Temporal lobe (tissue), 2 donors: ENCODE measurements around the gene CEP44.

- RAMPAGE, long total RNA, result no peak
Measured at GRCh38 chr4:172711963-172712398, 456.6 kb upstream of the GALNT7 start.

GRCh38 chr4:173185705-173186344 is 17.2 kb downstream of the GALNT7 start:
- RAMPAGE, long total RNA, result no peak

GRCh38 chr4:173210188-173210573 is 41.6 kb downstream of the GALNT7 start:
- RAMPAGE, long total RNA, result no peak

DNA sequence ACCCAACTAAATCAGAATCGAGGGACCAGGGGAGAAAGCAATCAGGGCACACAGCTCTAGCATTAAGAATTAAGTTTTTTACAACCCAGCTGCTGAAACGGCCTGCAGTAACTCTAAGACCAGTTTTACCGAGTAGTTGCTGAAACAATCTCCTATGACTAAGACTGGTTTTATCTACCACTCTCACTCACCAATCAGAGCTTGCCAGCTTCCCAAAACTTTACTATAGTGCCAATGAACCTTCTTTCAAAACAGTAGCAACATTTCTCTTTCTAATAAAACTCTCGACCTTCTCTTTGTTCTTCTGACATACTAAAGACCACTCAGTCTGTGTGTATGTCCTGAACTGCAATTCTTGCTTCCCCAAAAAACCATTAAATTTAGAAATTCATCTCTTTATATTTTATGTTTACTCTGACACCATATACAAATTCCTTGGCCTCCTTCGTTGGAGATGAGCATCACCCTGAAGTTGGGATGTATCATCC is 2.7 kb upstream of the SAP30 start:
- RAMPAGE, long total RNA, result no peak

DNA sequence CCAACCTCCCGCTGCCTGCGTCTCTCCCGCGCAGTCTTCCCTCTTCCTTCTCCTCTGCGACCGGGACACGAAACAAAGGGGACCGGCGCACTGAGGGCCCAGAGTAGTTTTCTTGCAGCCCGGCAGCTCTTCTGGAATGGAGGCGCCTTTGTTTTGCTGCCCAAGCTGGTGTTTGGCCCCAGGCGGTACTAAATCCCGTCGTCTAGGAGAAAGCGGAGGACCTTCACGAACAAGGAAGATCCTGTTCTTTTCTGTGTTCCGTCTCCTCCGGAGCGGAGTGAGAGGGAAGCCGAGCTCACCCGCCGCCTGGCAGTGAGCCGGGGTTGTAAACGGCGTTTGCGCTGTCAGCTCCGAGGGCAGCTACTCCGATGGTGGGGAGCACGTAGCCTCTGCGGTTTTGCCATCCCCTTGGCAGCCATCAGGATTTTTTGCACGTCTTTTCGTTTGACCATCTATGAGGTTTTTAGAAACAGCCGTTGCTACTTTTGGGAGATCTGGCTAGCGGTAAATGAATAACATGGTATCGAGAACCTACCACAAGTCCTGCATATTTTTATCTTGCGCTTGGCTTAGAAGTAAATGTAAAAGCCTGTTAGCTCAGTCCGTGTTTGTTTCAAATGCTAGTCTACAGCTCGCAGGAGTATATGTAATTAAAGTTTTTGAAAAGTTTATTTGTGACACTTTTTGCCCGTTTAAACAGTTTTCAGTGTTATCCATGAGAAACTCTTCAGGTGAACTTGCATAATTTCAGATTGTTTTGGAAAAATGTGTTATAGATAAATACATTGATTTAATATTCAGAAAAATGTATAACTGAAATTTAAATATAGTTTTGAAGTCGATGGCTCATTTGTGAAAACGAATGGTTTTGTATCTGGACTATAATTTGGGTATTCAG is 1.2 kb downstream of the SAP30 start:
- RAMPAGE, long total RNA, result no peak

GRCh38 chr4:173412921-173413349 is 14.0 kb upstream of the SCRG1 start:
- RAMPAGE, long total RNA, result no peak

DNA sequence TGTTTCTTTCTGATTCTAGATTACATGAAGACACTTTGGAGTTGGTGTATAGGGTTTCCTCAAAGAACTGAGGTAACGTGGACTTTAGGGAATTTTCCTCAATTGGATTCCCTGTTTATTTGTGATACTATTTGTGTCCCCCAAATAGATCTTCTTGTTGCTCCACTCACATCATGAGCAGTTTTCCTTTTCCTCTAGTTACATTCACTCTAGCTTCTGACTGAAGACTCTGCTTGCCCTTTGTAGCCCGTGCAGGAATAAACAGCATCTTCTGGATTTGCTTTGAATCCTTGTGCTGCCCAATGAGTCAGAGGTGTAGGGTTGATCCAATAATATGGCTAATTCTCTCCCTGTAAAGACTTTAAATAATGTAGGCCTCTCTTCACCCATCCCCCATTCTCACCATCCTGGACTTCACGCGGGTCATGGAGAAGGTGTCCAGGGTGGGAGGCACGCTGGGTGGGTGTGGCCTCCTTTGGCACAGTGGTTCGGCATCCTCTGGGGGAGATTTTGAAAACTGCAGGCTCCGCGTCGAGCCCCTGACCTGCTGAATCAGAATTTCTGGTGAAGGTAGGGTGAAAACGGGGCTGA is 9.1 kb downstream of the HAND2 start:
- RAMPAGE, long total RNA, result no peak

GRCh38 chr4:173533022-173533657 is 3.1 kb upstream of the HAND2 start:
- RAMPAGE, long total RNA, result no peak

GRCh38 chr4:173547798-173548161 is 17.8 kb upstream of the HAND2 start:
- RAMPAGE, long total RNA, result no peak

- RAMPAGE, long total RNA, result no peak
Measured at GRCh38 chr4:174119826-174120844, 163.3 kb downstream of the FBXO8 start.

- RAMPAGE, long total RNA, result start-site peak on the minus strand at chr4:174283649-174283689, 153 and 23 reads in 2 replicates
Measured at GRCh38 chr4:174283507-174284590, at the start of gene CEP44. TSS of gene CEP44 (plus strand) at chr4:174283911.

- RAMPAGE, long total RNA, result no peak
Measured at GRCh38 chr4:174521587-174521884, 752 bp downstream of the HPGD start.

DNA sequence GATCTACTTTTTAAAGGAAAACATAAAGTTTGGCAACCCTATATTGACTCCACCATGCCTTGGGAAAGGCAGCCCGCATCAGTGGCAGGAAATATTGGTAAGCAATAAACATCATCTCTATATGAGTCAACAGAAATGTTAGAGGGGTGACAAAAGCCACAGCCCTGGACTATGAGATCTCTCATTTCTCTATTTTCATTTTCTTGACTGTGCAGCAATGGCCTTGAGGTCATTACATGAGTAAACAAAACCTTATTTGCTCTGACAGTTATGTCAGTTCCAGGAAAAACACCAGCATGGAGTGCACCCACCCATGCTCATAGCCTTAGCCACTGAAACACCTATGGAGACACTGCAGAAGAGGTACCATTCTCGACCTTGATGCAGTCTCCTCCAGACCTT is 15.8 kb upstream of the HPGD start:
- RAMPAGE, long total RNA, result no peak

DNA sequence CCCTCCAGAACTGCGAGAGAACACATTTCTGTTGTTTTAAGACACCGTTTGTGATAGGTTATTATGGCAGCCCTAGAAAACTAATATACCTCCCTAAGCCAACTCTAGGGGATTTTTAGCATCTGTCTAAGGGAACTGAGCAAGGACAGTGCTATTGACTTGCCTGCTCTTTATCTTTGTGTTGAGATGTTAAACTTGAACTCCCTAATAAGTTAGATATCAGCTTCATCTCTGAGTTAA is 147.5 kb downstream of the GLRA3 start:
- RAMPAGE, long total RNA, result no peak

DNA sequence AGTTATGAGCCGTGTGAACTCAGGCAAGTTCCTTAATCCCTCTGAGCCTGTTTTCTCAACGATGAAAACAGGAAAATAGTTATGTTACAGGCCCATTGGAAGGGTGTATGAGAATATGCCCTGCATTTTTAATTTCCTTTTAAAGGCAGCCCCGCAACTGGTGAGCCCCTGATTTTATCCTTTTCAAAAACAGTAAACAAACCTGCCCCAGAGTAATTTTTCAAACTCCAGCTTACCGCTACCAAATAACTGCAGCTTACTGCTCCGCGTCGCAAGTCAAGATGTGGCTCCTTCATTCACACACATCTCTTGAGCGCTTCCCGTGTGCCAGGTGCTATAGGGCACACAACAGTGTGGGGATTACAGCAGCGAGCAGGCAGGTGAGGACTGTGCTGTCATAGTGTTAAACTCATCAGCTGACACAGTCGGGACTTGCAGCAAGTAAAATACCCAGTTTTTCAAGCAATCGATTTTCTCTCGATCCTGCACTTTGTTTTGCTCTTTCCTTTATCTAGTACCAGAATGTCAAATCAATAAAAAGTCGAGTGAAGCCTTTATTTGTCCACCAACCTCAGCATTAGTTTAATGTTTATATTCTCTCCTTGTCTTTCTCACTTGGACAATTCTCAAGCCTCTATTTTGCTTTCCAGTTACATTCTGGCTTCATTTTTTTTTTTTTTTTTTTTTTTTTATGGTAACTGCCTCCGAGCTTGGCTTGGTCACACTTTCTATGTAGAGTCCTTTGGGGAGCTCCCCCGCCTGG is 8.2 kb upstream of the ASB5 start:
- RAMPAGE, long total RNA, result no peak

DNA sequence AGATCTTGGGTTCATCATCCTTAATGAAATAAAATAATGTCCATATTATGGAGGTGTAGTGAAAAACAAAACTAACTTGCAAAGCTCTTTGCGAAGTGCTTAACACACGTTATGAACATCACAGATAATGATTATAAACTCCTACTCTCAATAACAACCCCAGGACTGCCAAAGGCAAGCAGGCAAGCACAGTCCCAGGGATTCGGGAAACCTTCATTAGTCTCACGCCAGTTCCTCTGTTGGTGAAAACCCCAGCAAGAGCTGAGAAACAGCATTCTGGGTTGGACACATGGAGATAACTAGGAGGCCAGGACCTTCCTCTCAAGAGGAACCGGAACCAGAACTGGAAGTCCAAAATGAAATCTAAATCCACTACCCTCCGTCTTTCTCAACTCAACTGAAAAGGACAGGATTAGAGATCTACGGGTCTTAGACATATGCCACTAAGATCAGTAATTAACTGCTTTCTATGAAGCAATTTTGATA is 3.8 kb downstream of the VEGFC start:
- RAMPAGE, long total RNA, result no peak

GRCh38 chr4:177606304-177606749 is 164.1 kb upstream of the AGA start:
- RAMPAGE, long total RNA, result no peak

GRCh38 chr4:181293007-181293377 is 950.2 kb upstream of the TENM3 start:
- RAMPAGE, long total RNA, result no peak

DNA sequence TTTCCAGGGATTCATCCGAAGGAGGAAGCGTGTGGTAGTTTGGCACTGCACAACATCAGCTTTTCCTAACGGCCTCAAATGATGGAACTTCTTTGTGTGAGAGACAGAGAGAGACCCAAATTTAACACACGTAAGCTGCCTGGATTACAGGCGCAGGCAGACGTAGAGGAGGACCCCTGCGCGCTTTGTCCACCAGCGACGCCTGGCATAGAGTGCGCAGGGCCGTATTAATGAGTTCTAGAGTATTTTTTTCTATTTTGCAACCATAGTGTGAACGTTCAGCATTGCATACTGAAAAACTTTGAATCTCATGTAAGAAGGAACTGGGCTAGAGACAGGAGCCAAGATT is 101.8 kb upstream of the TENM3 start:
- RAMPAGE, long total RNA, result no peak

DNA sequence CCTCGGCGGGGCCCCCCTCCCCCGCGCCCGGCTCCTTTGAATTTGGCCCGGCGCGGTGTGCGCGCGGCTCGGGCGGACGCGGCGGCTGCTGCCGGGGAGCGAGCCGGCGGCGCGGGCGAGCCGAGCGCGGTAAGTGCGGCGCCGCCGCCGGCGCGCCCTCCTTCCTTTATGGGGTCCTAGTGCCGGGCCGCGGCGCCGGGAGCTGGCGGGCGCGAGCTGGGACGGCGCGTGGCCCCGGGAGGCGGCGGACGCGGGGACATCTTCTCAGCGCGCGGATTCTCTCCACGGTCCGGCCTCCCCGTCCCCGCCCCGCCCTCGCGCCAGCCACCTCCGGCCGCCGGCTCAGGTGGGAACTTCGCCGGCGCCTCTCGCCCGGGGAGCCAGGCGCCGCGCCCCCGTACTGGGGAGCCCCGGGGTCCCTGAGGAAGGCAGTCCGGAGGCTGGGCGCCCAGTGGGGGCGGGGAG is 98.5 kb upstream of the TENM3 start:
- RAMPAGE, long total RNA, result no peak